HCT116 (cell line): ENCODE results near the gene POLR2D.

- RRBS, result no CpG with 5 or more reads among the region's 3 CpGs
Observed at GRCh38 chr2:127300977-127301601, 7.1 kb upstream of the ERCC3 start.

- RRBS, result no CpG with 5 or more reads among the region's 6 CpGs
Observed at GRCh38 chr2:127304450-127305871, 11.0 kb upstream of the ERCC3 start.

- RRBS, result no CpG with 5 or more reads among the region's 8 CpGs
Observed at GRCh38 chr2:127386670-127387080, 1.1 kb downstream of the MAP3K2 start.

DNA sequence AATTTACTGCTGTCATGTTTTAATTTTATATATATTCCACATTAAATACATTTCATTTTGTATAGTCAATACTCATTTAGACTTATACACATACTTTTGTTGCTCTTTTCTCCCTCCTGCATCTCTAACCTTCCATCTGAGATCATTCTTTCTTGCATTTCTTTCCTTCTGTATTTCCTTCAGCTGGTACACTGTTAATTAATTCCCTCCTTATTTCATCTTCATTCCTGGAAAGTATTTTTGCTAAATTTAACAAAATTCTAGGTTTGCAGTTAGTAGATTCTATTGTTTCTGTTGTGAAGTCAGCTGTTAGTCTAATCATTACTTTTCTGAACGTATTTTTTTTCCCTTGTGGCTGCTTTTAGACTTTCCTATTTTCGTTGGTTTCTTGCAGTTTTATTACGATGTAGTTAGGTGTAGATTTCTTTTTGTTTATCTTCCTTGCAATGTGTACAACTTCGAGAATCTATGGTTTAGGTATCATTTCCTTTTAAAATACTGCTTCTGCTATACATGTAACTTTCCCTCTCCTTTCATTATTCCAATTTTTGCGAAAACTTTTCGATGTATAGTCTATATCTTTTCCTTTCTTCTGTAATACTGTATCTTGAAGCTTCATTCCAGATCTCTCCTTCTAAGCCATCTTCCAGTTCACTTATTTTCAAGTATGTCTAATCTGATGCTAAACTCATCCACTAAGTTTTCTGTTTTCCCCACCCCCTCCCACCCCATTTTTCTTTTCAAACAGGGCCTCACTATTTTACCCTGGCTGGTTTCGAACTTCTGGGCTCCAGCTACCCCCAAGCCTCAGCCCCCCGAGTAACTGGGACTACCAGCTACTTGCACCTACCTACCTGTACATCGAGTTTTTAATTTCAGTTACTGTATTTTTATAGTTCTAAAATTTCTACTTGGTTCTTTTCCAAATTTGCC is 25.0 kb downstream of the IWS1 start:
- RRBS, result no CpG with 5 or more reads among the region's 9 CpGs

DNA sequence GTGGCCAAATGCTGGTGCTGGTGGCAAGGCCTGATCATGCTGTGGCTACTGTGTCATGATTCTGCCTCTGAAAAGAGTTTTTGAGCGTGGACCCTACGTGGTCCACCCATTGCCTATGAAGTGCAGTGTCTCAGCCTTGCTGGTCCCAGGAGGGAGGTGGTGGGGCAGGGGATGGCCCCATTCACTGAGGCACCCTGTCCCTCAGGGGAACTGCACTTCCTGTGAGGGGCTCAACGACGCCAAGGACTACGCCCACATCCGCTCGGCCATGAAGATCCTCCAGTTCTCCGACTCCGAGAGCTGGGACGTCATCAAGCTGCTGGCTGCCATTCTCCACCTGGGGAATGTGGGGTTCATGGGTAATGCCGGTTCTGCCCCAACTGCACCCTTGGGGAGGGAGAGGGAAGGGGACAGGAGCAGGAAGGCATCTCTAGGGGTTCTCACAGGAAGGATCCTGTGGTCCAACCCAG is 42.5 kb downstream of the MYO7B start:
- RRBS, result no CpG with 5 or more reads among the region's 11 CpGs

DNA sequence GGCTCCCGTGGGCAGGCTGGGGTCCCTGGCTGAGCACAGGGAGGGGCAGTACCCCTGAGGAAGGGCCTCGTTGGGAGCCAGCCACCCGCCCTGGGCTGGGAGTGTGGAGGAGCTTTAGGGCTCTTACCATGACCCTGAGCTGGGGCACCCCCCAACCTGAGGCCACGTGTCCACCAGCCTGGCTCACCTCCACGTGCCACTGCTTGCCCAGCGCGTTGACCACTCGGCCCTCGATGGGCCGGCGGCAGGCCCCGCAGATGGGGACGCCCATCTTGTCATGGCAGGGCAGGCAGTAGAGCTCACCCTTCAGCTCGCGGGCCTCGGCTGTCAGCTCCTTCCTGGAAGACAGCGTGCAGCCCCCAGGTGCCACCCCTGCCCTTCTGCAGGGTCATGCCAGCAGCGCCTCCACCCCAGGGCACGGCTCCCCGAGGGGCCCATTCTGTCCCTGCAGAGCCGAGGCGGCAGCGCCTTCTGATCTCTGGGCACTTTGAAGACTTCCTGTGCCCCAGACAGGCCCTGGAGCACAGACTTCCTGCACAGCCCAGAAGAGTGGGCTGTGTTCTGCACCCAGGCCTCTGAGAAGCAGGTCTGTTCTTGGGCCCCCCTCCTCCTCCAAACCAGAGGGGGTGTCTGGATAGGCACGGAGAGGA is 4.0 kb upstream of the GPR17 start:
- RRBS, result no CpG with 5 or more reads among the region's 24 CpGs

- RRBS, result no CpG with 5 or more reads among the region's 17 CpGs
Observed at GRCh38 chr2:127646642-127647075, 706 bp downstream of the GPR17 start.

GRCh38 chr2:127649661-127650090 is 3.7 kb downstream of the GPR17 start:
- RRBS, result no CpG with 5 or more reads among the region's 7 CpGs

- RRBS, result no CpG with 5 or more reads among the region's 29 CpGs
Observed at GRCh38 chr2:127652749-127653548, 7.0 kb downstream of the GPR17 start.

- RRBS, result no CpG with 5 or more reads among the region's 9 CpGs
Observed at GRCh38 chr2:127658624-127658907, 12.6 kb downstream of the GPR17 start.

- RRBS, result no CpG with 5 or more reads among the region's 21 CpGs
Observed at GRCh38 chr2:127659023-127660240, 13.5 kb downstream of the GPR17 start.

DNA sequence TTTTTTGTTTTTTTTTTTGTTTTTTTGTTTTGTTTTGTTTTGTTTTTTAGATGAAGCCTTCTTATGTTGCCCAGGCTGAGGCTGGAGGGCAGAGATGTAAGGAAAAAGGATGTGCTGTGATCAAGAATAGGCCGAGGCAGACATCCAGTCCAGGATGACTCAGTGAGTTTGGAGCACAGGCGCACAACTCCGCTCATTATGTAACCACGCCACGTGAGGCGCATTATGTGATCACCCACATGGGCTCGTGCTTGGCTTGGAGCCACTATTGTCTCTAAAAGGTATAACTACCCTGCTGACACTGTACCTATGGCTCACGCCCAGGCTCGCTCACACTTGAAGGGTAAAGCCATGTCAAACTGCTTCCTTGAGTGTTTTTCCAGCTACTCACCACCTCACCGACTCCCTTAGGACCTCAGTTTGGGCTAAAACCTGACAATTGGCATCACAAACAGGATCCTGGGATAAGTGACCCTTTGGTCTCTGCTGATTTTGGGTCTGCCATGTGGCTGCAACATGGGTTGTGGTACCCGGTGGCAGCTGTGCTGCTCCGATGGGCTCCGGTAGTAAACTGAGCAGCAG is 19.9 kb upstream of the WDR33 start:
- RRBS, result 100% methylated on average over 1 of the region's 13 CpGs

DNA sequence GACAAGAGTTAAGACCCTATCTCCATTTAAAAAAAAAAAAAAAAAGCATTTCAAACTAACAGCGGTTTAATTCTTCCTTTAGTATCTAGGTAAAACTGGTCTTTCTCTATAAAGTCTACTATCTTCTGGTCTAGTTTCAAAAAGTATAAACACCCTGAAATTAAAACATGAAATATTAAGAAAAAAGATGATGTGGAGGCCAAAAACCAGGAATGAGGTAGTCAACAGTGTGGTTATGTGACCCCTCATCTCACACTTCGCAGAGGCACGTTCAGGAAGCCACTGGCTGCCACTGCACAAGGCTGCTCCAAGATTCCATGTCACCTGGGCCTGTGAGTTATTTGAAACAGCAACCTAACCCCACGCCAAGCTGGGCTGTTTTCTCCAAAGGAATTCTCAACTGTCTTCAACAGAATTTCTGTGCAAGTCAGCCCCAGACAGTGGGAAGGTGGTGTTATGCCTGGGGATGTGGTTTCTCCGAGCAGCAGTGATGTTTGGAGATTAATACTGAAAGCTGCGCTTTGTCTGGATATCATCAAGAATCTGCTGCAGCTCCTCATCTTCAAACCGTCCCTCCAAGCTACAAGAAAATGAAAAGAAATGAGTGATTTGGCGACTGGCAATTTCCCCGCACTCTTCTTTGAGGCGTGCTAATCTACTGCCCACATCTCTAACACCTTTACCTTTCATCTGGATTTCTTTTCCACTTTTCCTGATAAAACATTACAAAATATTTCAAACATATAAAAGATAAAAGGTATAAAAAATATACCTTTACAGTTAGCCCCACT is 10.2 kb downstream of the POLR2D start:
- RRBS, result no CpG with 5 or more reads among the region's 10 CpGs

GRCh38 chr2:127857295-127858547 is at the start of gene POLR2D:
Gene POLR2D (minus strand): TSS chr2:127858155.
- RRBS, result under 1% methylated on average over 10 of the region's 88 CpGs

GRCh38 chr2:127893393-127894019 is 7.8 kb upstream of the AMMECR1L start:
- RRBS, result 66% methylated on average over 2 of the region's 7 CpGs

GRCh38 chr2:127973263-127973755 is 54.5 kb downstream of the SAP130 start:
- RRBS, result no CpG with 5 or more reads among the region's 12 CpGs

- RRBS, result 96% methylated on average over 3 of the region's 20 CpGs
Observed at GRCh38 chr2:128292368-128292918, 26.2 kb downstream of the HS6ST1 start.

GRCh38 chr2:128395850-128396329 is 77.2 kb upstream of the HS6ST1 start:
- RRBS, result no CpG with 5 or more reads among the region's 7 CpGs

DNA sequence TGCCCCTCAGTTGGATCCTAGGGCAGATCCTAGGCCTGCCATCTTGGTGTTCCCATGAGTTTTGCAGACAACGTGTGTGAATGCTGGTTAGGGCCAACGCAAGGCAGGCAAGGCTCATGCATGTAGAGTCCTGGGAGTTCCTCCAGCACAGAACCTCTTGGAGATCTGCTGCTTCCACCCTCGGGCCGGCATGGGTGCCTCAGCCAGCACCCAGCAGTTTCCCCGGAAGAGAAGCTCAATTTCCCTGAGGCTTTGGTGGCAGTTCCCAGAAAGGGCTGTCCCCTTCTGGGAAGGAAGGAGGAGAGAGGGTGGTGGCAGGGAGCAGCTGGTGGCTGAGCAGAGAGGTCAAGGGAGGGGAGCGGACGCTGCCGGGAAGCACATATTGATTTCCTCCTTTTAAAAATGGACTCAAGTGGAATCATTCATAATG is 127.7 kb upstream of the HS6ST1 start:
- RRBS, result 100% methylated on average over 1 of the region's 8 CpGs

DNA sequence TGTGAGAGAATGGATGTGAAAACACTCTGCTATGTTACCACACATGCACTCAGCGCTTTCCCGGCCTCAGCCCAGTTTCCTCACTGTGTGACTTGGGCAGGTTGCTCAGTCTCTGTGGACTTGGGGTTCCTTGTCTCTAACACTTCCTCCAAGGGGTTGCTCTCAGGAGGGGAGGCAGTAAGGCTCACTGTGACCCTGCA is 230.5 kb upstream of the HS6ST1 start:
- RRBS, result 90% methylated on average over 2 of the region's 2 CpGs